Measurements from ENCODE around the genes WIZ, TPM4 and FAM32A.

DNA sequence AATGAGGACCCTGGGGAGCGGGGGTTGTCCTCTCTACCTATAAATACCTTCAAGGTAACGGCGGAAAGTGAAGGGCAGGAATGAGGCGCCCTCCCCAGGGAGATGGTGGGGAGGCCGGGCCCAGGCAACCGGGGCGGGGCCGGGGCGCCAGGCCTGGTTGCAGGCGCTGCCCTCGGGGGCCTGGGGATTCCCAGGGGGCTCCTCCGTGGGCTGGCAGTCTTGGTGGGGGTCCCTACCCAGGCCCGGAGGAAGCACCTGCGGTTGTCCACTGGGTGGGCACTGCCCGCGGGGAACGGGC, 687 bp downstream of the WIZ start:
- RRBS = 4% methylated on average over 6 of the region's 17 CpGs

DNA sequence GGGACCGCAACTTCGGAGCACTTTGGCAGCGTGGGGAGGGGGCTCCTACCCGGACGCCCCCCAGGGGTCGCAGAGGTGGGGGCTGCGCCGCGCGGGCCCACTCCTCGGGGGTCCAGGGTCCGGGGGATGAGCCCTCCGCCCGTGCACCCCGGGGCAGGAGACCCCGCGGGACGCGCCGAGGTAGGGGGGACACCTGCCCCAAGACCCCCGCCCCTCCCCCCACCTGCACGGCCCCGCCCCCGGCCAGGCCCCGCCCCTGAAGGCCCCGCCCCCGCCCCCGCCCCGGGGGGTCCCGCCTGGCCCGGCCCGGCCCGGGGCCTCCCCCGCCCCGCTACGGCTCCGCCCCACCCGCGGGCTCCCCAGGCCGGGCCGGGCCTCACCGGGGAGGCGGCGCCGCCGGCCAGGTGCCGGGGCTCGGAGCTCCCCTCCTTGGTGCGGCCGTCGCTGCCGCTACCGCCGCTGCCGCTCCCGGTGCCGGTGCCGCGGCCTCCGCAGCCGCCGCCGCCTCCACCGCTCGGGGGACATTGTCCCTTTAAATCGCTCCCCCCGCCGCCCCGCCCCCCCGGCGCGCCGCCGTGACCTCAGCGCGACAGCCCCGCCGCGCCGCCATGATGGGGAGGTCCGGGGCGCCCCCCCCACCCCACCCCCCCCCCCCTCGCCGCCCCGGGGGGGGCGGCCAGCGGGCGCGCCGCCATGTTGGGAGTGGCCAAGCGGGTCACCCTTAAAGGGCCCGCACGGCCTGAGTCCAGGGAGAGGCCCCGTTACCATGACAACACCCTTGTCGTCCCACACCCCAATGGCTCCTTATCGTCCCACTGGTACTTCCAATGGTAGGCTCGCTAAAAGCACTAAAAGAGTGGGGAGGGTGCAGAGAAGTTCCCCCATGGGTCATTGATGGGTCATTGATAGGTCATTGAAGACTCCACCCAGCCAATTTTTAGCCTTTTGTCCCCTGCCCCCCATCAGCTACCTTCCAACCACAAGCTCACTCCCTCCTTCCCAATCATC, at the start of gene WIZ:
Gene WIZ (minus strand): TSS at position 539 of the 1,008 bp plus-strand sequence.
- RRBS = 2% methylated on average over 66 of the region's 97 CpGs

GRCh38 chr19:16076413-16076944, at the start of gene TPM4:
TSS of gene TPM4 (plus strand) at chr19:16076495.
- RRBS = 1% methylated on average over 25 of the region's 74 CpGs

DNA sequence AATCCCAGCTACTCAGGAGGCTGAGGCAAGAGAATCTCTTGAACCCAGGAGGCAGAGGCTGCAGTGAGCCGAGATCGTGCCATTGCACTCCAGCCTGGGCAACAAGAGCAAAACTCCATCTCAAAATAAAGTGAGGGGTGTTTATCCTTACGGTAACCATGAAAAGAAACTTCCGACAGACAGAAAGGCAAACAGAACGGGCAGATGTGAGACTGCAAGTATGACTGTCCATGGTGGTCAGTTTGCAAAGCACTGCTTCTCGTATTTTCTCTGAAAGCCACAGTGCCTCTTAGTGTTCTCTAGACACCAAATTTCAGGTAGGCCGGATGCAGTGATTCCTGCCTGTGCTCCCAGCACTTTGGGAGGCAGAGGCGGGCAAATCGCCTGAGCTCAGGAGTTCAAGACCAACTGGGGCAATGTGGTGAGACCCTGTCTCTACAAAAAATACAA, 6.1 kb downstream of the TPM4 start:
- RRBS = no CpG with 5 or more reads among the region's 9 CpGs

GRCh38 chr19:16101258-16101983, 10.3 kb upstream of the RAB8A start:
- RRBS = no CpG with 5 or more reads among the region's 10 CpGs

GRCh38 chr19:16184909-16185651, at the start of gene FAM32A:
TSS of gene FAM32A (plus strand) at chr19:16185410.
- RRBS = under 1% methylated on average over 6 of the region's 39 CpGs

GRCh38 chr19:16325566-16326274, 1.1 kb downstream of the KLF2 start:
- RRBS = 92% methylated on average over 23 of the region's 91 CpGs

- RRBS = no CpG with 5 or more reads among the region's 13 CpGs
Observed at GRCh38 chr19:16327525-16328307, 3.1 kb downstream of the KLF2 start.

- RRBS = no CpG with 5 or more reads among the region's 6 CpGs
Observed at GRCh38 chr19:16331140-16331566, 6.5 kb downstream of the KLF2 start.

GRCh38 chr19:16373216-16374154, 48.9 kb downstream of the KLF2 start:
- RRBS = no CpG with 5 or more reads among the region's 27 CpGs

GRCh38 chr19:16518194-16519001, 22.2 kb downstream of the C19orf44 start:
- RRBS = no CpG with 5 or more reads among the region's 32 CpGs

DNA sequence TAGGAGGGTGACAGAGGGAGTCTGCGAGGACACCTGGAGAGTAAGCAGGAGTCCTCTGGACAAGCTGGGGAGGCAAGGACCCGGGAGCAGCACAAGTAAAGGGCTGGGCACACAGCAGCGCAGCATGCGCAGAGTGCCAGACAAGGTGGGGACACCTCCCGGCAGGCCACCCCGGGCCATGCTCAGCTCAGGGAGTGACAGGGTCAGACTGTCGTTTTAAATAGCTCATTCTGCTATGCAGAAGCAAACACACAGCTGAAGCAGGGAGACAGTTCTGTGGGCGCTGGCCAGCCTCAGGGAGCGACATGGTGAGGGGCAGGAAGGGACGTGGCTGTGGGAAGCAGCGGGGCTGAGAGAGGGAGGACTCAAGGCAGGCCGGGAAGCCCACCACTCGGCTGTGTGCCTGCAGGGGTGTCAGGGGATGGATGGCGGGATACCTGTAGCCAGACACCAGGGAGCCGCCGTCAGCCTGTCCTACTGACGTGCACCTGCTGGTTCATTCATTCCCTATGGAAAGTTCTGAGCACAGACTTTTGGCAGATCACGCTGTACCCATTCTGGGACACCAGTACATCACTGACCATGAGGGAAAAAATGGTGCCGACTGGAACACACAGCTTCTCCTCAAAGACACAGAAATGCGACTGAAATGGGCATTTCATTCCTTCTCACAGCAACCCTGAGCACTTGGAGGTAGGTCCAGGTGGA, 26.2 kb downstream of the MED26 start:
- RRBS = 98% methylated on average over 3 of the region's 20 CpGs

DNA sequence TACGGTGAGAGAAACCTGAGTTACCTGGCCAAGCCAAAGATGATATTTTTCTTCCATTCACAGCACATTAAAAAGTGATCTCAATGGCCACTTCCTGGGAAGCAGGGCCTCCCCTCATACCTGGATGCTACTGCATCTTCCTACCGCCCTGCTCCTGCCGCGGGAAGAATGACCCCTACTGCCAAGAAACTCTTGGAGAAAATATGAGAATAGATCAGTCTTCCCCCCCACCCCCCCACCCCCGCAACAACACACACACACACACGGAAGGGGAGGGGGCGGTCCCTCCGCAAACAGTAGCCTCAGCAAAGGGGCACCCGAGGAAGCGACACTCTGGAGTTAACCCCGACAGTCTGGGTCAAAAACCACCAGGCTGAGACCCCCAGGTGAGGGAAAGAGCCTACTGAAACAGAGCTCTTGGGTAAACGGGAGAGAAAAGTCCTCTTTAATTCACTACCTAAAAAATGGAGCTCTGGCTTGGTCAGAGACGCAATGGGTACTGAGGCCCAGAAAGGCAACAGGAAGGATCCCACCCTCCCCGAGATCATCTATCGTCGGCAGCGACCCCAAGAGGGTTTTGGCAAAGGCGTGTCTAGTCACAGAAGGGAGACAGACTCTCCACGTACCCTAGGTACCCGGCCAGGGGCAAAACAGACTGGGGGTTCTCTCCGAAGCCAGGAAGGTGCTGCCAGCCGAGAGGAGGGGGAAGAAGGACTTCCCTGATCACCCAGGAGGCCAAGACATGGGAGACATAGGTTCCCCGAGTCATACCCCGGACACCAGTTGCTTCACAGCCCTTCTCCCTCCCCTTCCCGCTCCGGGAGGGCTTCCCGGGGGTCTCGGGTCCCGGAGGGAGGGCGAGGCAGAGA, 1.1 kb downstream of the MED26 start:
- RRBS = 24% methylated on average over 2 of the region's 30 CpGs

GRCh38 chr19:16877020-16877388, 11.8 kb upstream of the F2RL3 start:
- RRBS = 75% methylated on average over 4 of the region's 10 CpGs

- RRBS = no CpG with 5 or more reads among the region's 8 CpGs
Observed at GRCh38 chr19:16892401-16893157, 3.8 kb downstream of the F2RL3 start.

DNA sequence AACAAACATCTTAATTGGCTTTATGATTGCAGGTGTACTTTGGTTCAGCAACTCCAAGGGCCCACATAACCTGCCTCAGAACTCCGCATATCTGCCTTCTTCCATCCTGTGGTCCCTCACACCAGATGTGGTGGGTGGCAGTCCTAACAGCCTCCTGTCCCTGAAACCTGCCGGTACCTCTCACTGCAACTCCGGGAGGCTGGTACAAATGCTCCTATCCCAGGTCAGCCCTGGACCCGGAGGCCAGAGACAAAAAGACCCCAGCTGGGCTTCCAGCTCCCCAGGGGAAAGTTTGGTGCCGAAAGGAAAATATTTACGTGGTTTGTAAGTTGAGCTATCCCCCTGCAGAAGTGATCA, 15.0 kb upstream of the CPAMD8 start:
- RRBS = 72% methylated on average over 2 of the region's 6 CpGs

- RRBS = no CpG with 5 or more reads among the region's 1 CpG
Observed at GRCh38 chr19:17088552-17088751, 12.9 kb downstream of the MYO9B start.

DNA sequence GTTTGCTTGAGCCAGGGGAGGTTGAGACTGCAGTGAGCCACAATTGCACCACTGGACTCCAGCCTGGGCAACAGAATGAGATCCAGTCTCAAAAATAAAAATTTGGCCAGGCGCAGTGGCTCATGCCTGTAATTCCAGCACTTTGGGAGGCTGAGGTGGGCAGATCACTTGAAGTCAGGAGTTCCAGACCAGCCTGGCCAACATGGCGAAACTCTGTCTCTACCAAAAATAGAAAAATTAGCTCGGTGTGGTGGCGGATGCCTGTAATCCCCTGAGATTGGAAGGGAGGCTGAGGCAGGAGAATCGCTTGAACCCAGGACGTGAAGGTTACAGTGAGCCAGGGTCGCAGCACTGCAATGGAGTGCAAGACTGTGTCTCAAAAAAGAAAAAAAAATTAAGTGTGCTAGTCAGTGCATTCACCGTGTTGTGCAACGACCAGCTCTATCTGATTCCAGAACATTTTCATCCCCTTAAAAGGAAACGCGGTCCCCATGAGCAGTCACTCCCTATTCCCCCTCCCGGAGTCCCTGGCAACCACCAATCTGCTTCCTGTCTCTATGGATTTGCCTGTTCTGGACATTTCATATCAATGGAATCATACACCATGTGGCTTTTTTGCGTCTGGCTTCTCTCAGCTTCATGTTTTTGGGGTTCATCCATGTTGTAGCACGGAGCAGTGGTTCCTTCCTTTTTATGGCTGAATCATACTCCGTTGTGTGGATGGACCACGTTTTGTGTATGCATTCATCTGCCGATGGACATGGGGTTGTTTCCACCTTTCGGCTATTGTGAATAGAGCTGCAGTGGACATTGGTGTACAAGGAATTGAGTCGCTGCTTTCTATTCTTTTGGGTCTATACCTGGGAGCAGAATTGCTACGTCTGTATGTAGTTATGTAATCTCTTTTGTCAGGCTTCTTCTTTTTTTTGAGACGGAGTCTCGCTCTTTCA, 19.6 kb downstream of the MYO9B start:
- RRBS = no CpG with 5 or more reads among the region's 22 CpGs

GRCh38 chr19:17114213-17115253, 39.0 kb downstream of the MYO9B start:
- RRBS = no CpG with 5 or more reads among the region's 27 CpGs

DNA sequence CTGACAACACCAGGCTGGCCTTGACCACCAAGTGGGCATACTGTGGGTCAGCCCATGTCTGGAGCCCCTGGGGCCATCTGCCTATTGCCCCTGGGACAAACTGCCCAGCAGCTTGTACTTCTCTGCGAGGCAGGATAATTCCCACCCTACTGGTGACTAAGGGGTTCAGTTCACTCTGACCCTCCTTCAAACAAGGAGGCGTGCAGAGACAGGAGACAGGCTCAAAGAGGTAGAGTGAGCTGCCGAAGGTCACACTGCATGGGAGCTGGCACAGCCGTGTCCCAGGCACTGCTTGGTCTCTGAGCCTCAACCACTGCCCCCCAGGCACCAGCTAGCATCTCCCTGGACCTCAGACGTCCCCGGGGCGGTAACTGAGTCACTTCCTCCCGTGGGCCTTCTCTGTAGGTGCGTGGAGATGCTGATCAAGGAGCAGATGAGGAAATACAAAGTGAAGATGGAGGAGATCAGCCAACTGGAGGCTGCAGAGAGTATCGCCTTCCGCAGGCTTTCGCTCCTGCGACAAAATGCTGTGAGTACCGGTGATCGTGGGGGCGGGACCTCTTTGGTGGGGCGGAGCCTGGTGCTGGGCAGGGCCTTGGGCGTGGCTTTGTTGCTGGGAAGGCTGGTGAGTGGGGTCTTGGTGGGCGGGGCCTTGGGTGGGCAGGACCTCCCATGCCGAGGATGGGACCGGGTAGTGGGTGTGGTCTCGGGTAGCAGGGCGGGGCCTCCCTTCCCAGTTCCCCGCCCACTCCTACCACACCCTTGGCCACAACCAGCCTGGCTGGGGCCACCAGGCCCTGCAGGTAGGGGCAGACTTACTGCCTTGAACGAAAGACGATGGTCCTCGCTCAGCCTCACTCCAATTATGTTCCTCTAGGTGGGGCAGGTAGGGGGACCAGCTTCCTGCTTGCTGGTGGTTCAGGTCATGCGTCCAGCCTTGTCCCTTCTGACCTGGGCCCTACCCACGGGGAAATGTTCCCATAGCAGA, 5.7 kb upstream of the USE1 start:
- RRBS = no CpG with 5 or more reads among the region's 29 CpGs